ENCODE data around the genes DPT, BLZF1, GORAB and MROH9.

GRCh38 chr1:167769530-167770079, 47.8 kb downstream of the MPZL1 start:
- RRBS = no CpG with 5 or more reads among the region's 4 CpGs

DNA sequence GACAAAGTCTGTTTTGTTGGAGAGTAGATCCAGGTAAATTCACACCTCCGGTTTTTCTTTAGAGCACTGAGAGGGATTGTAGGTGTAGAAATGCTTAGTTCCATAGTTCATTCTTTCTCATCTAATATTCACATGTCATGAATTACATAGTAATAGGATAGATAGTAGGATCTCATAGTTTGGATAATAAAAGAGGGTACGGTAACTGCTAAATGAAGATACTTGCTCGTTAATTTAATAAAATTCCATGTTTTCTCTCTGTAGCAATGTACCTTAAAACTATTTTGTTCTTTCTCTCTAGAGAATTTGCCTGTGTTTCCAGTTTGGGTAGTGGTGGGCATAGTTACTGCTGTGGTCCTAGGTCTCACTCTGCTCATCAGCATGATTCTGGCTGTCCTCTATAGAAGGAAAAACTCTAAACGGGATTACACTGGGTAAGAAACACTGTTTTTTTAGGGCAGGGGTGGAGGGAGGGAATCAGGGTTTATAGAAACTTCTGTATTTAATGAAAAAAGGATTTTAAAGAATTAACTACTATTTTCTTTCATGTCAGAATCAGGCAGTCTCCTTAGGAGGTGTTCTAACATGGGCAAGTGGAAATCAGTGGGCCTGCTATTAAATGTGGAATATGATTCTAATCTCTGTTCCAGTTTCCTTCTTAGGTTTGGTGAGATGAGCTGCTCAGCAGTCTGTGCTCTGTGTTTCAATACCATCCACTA, 51.3 kb downstream of the MPZL1 start:
- RRBS = no CpG with 5 or more reads among the region's 4 CpGs

DNA sequence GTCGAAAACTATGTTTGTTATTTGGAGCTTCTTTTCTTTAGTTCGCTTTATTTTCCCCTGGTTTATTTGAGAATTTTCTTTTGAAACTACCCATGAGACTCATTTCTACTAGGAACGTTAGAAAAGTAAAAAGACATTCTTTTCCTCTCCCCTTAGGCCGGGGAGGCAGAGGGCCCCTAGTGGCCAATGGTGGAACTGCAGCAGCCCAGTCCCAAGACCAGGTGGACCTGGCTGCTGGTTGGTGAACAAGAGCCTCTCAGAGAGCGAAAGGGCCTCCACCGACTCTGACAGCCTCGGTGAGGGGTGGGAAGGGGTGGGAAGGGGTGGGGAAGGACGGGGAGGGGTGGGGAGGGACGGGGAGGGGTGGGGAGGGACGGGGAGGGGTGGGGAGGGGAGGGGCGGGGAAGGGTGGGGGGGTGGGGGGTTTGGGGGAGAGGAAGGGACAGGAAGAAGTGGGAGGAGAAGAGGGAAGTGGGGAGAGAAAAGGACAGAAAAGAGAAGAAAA, 9.1 kb upstream of the GPR161 start:
- RRBS = no CpG with 5 or more reads among the region's 11 CpGs

DNA sequence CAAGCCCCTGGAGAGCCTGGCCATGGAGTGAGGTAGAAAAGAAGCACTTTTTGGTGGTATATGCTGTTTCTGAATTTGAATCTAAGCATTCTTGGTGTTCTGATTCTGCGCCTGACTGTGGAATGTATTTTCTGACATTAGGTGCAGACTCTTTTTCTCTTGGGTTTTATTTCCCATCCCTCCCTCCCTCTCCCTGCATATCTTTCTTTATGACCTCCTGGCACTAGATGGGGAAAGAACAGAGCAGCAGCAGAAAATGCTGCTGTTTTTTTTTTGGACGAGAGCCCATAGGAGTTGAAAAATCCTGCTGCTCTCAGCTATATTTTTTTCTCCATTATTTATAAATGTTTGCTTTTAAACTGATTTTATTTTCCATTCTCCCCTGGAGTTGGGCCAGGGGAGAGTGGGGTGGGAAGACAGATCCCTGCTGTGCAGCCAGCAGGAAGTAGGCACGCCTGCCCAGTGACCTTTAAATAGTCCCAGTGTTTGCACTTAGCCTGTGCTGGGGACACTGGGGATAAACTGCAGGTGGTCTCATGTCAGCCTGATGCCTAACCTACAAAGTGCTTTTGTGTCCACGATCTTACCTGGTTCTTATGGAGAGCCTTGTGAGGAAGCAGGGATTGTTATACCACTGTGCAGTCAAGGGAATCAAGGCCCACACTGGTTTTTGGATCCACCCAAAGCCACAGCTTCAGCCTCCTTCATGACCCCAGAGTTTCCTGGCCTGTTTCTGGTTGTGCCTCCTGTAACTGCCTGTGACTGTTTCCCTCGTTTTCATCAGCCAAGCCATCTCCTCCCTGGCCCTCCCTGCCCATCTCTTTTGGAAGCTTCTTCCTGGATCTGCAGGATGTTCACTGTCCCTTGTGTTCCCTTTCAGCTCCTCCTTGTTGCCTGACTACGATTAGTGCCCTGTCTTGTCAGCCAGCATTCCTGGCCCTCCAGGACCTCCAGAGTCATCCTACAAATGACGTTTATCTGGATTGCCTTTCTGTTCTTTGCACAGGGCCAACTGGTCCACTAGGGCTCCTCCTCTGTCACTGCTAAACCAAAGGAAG, 17.6 kb downstream of the SFT2D2 start:
- RRBS = no CpG with 5 or more reads among the region's 7 CpGs

- RRBS = no CpG with 5 or more reads among the region's 3 CpGs
These were observed 27.3 kb downstream of the TBX19 start for GRCh38 chr1:168307930-168308477.

GRCh38 chr1:168485034-168485452, 58.8 kb downstream of the XCL2 start:
- RRBS = no CpG with 5 or more reads among the region's 5 CpGs

- RRBS = no CpG with 5 or more reads among the region's 11 CpGs
These were observed at the start of gene DPT for GRCh38 chr1:168728667-168729500. TSS of gene DPT (minus strand) at chr1:168729206.

DNA sequence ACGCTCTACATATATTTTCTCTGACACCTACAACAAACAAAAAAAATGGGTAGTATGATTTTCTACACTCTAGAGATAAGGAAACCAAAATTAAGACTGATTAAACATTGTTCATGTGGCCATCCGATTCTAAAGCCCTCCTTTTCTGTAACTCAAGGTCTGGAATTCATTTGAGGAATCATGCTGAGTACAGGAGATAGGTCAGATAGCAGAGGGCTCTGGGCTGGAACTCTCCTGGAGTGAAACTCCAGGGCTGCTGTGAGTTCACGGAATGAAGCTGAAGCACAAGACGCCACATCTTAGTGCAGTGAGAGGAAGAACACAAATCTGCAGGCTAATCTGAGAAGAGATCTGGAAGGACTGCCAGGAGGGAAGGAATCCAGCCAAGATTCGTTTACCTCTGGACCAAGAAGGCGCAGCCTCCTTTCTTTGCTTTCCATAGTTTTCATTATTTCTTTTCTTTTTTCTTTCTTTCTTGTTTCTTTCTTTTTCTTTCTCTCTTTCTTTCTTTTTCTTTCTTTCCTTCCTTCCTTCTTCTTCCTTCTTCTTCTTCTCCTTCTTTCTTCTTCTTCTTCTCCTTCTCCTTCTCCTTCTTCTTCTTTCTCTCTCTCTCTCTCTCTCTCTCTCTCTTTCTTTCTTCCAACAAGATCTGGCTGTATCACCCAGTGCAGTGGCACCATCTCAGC, 74.8 kb upstream of the ATP1B1 start:
- RRBS = no CpG with 5 or more reads among the region's 6 CpGs

DNA sequence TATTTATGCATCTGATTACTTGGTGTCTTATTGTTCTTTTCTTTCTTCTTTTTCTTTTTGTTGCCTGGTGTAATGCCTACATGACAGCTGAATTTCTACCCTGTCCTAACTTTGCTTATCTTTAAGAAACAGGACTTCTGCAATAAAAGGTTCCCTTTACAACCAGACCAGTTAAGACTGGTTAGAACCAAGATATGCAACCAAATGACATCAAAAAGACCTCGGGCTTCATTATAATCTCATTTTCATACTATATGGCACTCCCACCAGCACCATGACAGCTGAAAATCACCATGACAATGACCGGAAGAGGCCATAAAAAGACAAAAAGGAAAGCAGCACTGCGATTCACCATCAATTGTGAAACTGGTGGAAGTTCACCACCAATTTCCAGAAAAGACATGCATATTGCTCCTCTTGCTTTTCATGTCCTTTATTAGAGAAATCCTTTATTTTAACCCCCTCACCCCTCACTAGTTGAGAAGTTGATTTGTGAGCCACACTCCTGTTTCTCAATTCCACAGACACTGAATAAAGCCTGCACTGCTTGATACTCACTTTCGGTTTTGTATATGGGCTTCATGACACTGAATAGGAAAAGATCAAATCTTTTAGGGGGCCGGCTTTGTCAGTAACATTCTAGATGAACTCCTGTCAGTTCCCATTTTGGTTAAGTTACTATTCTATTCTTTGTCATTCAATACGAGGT, 58.3 kb downstream of the NME7 start:
- RRBS = no CpG with 5 or more reads among the region's 6 CpGs

GRCh38 chr1:169367608-169368876, at the start of gene BLZF1:
TSS of gene BLZF1 (plus strand) at chr1:169368195.
- RRBS = 1% methylated on average over 6 of the region's 58 CpGs

DNA sequence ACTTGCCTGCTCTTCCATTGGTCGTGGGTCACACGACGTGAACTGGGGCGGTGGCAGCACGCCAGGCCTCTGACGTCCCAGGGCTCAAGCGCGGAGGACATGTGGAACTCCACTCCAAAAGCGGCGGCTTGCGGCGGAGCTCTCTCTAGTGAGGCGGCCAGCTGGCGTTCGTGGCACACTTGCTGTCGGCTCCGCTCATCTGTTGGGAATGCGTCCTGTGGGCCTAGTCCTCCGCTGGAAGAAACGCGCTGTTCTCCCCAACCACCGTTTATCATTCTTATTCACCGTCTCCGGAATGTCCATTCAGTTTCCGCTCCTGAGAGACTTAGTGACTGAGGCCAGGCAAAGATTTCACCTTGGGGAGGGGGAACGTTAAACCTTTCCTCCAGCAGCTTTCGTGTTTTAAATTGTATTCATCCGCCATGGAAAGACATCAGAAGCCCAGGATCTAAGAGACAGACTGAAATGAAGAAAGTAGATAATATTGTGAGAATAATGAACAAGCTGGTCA, 358 bp upstream of the SLC19A2 start:
- RRBS = no CpG with 5 or more reads among the region's 28 CpGs

GRCh38 chr1:169795776-169796173, 935 bp downstream of the C1orf112 start:
- RRBS = no CpG with 5 or more reads among the region's 5 CpGs

- RRBS = no CpG with 5 or more reads among the region's 13 CpGs
These were observed 391 bp upstream of the SCYL3 start for GRCh38 chr1:169894101-169894472.

DNA sequence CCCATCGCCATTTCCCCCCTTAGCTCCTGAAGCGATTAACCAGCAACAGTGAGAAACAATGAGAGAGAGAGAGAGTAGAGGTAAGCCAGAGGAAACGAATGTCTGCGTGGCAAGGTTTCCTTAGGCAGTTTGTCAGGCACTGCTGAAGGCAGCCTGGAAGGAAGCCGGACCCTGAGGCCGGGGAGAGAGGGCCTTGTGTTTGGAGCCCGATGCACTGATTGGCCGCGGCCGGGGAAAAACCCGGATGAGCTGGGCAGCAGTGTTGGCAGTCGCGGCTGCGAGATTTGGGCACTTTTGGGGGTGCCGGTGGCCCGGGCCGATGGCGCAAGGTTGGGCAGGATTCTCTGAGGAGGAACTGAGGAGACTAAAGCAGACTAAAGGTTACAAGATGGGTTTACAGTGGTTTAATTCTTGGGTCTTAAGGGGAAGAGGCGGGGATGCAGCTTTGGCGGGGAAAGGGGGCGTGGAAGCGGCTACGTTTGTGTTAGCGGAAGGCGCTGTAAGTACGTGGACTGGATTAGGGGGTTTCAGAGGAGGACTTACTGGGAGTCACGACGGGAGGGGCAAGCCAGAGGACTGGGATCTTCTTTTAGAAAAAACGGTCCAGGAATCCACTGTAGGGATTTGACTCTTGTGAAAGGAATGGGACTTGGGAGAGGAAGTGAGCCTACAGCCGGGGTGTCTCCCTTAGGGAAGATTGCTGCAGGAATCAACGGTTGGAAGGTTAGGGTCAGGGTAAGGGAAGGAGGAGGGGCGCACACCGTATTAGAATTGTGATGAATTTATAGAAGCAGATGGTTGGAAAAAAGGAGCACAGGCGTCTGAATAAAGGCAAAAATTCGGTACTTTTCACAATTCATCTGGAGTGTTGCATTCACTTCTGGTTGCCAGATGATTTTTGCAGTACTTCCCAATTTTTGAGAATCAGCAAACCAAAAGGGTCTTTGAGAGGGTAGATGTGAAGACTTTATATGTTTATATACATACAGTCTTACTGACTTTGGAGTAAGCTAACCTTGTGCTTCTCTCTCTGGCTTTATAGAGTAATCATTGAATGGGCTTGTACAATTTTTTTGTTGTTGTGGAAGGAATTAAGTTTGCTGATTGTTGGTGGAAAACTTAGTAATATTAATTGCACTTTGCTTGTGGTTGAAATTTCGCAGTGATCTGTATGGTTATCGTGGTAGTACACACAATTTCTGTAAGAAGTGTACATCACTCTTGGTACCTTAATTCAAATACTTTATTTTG, at the start of gene GORAB:
GORAB (plus strand) TSS at position 262 of the 1,251 bp plus-strand sequence.
- RRBS = 1% methylated on average over 10 of the region's 37 CpGs

- RRBS = no CpG with 5 or more reads among the region's 3 CpGs
These were observed at the start of gene MROH9 for GRCh38 chr1:170935199-170935730. TSS of gene MROH9 (plus strand) at chr1:170935534.

GRCh38 chr1:171112411-171113148, 21.9 kb downstream of the FMO3 start:
- RRBS = no CpG with 5 or more reads among the region's 3 CpGs

- RRBS = no CpG with 5 or more reads among the region's 5 CpGs
These were observed 28.6 kb upstream of the FMO1 start for GRCh38 chr1:171219332-171220534.

- RRBS = no CpG with 5 or more reads among the region's 4 CpGs
These were observed 20.5 kb downstream of the FMO1 start for GRCh38 chr1:171268773-171269183.

- RRBS = 2% methylated on average over 13 of the region's 24 CpGs
These were observed 704 bp downstream of the PRRC2C start for GRCh38 chr1:171485875-171486592.

DNA sequence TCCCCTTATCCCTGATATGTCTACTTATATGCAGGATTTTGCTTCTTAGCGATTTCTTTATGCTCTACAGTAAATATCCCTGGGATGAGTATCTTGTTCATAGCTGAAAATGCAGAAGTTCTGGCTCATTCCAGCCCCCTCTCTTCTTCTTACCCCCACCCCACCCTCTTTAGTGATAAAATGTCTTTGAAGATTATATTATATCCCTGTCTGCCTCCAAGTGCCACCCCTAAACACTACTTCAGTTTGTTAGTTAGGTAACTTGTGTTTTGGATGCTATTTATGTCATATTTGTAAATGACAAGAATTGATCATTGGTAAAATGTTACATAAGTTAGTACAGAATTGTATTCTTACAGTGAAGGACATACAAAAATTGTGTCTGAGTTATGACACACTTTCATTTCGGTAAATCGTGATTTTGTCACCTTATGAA, 2.6 kb downstream of the PRRC2C start:
- RRBS = no CpG with 5 or more reads among the region's 3 CpGs